Osteocyte (in vitro differentiated cells): ENCODE measurements around the genes TP53TG3D and MYLK3.

- PRO-cap, result no peak
Measured at GRCh38 chr16:31452306-31453232, 6.7 kb upstream of the ARMC5 start.

DNA sequence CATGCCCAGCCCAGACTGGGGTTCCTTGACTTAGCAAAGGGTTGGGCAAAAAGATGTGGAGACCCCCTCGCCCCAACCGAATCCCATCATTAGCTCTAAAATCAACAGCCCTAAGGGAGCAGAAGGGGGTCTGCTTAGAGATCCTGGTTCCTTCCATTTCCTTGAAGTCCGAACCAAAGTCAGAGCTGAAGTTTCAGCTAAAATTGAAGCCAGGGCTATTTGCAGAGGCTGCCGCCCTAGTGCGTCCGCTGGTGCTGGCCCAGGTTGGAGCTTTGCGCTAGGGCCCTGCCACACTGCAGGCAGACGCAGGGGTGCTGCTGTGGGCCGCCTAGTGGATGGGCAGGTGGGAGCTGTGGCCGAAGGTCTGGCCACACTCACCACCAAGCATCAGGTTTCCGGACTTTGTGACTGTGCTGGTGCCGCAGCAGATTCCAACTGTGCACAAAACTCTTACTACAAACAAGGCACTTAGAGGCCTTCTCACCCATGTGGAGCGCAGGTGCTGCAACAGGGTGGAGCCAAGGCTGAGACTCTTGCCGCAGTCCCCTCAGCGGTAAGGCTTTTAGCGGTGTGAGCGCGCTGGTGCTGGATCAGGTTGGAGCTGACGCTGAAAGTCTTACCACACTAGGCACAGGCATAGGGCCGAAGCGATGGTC, 1.4 kb upstream of the ARMC5 start:
- PRO-cap, result unidirectional peak, plus-strand start at position 565 of the sequence

DNA sequence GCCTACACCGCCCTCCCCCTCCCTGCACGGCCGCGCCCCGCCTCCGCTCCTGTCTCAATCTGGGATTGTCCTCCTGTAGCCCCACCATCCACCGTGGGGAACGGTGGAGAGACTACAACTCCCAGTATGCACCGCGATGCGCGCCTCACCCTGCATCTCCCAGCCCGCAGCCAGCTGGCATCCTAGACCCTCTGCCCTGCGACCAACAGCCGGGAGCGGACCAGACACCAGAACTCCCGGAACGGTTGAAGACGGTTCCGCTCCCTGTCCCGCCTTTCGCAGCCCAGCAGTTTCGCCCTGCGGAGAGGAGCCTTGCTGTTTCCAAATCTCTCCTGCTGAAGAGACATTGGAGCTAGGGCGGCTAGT, at the start of gene TP53TG3D:
Gene TP53TG3D, plus strand, starts transcription at position 69 of the 366 bp plus-strand sequence.
- PRO-cap, result no peak

- PRO-cap, result no peak
Measured at GRCh38 chr16:35552694-35553470, 2093.5 kb downstream of the TP53TG3F start.

GRCh38 chr16:46427034-46427430, 194.1 kb downstream of the SHCBP1 start:
- PRO-cap, result no peak

- PRO-cap, result no peak
Measured at GRCh38 chr16:46623366-46623567, 2.1 kb upstream of the SHCBP1 start.

- PRO-cap, result no peak
Measured at GRCh38 chr16:46658913-46659344, 30.0 kb downstream of the VPS35 start.

GRCh38 chr16:46747845-46748714, at the start of gene MYLK3:
MYLK3 (minus strand) TSS chr16:46748344.
- PRO-cap, result no peak

DNA sequence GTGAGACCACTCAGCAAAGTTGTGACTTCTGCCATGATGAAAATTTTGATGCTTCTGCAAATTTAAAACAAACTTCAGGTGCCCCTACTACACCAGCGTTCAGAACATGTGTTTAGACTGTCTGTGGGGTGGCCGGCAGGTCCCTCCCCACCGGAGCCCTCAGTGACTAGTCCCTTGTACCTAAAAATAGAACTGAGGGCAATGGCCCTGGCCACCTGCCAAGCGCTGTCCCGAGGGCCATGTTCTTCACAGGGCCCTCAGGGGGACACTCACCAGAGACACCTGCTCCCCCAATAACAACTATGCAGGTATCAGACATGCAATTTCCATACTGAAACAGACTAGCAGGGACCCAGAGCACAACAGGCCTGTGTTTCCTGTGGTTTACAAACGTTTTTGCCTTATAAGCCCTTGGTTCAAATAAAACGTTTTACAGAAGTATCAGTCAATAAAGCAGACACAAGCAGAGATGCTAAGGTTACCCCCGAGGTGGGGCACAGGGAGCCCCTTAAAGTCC, 629 bp upstream of the MYLK3 start:
- PRO-cap, result no peak

DNA sequence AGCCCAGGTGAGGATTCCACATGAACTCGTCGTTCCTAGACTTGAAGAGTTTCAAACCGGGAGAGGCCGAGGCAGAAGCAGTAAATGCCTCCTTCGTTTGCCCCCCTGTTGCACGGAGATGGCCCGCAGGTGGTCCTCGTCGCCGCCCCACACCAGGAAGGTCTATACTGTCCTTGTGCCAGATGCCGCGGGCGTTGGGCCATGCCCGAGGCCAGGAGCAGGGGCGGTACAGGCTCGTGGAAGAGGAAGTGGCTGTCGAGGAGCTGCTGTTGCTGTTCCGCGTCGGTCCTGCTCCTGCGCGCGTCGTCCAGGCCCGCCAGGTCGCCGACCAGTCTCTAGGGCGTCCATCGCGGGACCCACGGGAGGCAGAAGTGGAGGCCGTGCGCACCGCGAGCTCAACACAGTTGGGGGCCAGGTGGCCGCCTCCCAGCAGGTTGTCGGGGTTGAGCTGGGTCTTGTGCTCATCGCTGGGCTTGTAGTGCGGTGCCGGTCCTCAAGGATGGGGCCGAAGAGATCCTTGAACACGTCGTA, 12.9 kb upstream of the C16orf87 start:
- PRO-cap, result no peak

- PRO-cap, result no peak
Measured at GRCh38 chr16:46876270-46876800, 7.8 kb upstream of the GPT2 start.

GRCh38 chr16:46912065-46912956, 28.1 kb downstream of the GPT2 start:
- PRO-cap, result no peak

DNA sequence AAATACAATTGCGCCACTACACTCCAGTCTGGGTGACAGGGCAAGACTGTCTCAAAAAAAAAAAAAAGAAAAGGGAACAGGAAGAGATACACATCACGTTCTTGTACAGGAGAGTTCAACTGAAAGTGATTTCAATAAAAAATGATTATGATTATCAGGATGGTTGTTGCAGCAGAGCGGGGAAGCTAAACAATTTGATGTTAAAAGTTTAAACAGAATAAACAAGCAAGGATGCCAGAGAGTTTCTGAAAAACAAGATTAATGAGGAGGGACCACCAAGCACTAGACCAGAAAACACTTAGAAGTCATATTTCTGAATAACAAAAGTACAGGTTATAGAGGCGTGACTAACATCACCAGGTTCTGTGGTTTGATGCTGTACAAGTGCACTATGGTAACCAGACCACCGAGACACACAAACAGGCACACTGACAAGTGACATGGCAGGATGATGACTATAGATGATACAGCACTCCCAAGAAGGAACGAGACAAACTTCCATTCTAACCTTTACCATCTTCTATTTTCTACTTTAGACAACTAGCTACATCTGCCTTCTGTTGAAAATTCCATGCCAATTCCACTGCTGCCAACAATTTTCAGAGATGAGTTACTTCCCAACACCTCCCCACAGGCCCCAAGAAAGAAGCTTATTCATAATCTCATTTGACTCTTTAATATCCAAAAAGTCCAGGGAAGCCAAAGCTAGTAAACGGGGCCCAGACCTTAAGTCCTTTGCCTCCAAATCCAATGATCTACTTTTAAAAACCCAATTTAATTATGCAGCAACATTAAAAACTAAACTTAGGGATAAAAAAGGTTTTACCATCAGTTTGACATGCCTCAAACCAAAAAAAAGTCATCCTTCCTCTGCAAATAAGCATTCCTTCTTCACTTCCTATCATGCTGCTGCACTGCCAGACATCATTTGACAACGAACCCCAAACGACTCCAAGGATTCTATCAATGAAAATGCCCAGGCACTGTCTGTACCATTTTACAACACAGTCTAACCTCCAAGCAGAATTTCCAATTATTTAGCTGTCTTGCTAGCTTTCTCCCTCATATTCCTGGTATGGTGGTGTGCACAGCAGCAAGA, 11.6 kb downstream of the DNAJA2 start:
- PRO-cap, result no peak

DNA sequence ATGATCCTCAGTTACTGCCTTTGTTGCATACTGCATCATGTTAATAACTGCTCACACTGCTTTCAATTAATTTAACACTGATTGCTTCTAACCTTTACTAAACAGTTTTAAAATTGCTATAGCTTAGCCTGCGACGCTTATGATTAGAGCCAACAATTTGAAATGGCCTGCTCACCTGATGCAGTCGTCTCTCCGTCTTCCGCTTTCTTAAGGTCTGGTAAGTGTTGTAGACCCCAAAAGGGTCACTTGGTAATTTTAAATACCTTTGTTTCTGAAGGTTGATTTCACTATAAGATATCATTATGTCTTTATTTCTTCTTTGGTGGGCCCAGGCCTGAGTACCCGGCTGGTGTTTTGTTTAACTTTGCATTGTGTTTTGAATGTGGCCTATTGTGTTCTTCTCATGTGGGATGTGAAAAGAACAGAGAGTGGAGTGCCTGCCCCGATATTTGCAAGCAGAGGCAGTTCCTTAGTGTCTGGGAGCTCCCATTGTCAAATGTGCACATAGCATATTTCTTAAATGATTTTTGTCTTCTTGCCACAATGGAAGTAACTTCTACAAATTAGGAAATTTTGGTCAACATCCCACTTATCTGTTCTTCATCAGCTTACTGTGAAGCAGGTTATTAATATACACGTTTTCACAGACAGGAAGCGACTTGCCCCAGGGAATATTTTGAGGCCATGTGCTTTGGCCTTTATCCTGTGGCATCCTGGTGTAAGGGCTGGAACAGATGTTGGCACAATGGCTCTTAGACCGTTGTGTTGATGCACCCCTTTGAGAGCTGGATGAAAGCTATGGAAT, 2.8 kb downstream of the PHKB start:
- PRO-cap, result no peak

- PRO-cap, result no peak
Measured at GRCh38 chr16:47492294-47493384, 31.5 kb downstream of the PHKB start.

GRCh38 chr16:48060711-48060941, 95.2 kb downstream of the ABCC12 start:
- PRO-cap, result no peak

DNA sequence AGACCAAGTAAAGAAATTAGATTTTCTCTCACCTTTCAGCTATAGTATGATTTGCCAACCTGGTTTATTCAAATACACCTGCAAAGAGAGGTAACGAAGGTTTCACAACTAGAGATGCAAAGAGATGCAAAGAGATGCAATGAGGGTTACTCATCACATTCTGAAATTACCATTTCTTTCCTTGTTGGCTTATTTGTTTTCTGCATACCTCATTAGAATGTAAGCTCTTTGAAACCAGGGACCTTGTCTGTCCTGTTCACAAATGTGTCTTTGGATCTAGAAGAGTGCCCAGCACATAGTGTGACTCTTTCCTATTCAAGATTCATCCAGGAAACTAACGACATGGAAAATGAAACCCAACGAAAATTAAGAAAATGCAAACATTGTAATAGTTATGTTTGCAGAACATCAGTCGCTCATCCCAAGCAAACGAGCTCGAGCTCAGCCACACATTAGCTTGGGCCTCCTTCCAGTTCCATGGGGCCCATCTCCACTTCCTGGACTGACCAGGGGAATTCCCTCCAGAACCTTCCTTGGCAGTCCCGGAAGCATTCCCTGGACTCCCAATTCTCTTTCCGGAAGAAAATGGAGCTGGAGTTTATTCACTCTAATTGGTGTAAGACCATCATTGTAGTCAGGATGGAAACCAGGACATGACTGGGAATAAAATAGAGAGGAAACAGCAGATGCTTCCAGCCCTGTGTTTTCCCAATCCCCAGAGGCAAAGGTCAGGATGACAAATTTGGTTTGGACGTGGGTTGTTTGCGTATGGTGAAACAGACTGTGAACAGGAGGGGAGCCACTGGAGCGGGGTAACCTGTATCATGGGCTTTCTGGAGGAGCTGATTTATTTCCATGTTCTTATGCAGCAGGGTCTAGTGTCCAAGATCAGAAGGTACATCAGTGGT, 8.7 kb upstream of the LONP2 start:
- PRO-cap, result no peak

- PRO-cap, result no peak
Measured at GRCh38 chr16:48238054-48238425, 6.1 kb upstream of the LONP2 start.

DNA sequence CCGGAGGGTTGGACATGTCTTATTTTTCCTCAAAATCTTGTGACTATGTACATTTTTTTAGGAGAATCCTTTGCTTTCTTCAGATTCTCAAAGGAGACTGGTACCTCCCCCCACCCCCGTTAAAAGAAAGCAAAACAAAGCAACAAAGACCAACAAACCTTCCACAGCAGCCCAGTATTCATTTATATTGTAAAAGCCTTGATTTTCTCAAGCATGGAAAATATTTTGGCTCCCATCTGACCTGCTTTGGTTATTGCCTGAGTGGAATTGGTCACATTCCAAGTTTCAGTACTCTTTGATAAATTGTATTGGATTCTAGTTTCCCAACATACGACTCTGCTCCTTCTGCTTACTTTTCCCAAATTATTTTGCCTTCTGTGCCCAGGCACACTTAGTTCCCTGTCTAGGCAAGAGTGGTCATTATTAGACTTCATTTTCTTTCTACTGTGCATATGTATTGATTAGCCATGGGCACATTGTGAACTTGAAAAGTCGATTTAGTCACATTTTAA, 1.3 kb downstream of the ABCC11 start:
- PRO-cap, result no peak

- PRO-cap, result no peak
Measured at GRCh38 chr16:48364877-48365369, 20.3 kb downstream of the SIAH1 start.